Vein endothelial cell (primary cell): ENCODE results near the gene ARIH2.

DNA sequence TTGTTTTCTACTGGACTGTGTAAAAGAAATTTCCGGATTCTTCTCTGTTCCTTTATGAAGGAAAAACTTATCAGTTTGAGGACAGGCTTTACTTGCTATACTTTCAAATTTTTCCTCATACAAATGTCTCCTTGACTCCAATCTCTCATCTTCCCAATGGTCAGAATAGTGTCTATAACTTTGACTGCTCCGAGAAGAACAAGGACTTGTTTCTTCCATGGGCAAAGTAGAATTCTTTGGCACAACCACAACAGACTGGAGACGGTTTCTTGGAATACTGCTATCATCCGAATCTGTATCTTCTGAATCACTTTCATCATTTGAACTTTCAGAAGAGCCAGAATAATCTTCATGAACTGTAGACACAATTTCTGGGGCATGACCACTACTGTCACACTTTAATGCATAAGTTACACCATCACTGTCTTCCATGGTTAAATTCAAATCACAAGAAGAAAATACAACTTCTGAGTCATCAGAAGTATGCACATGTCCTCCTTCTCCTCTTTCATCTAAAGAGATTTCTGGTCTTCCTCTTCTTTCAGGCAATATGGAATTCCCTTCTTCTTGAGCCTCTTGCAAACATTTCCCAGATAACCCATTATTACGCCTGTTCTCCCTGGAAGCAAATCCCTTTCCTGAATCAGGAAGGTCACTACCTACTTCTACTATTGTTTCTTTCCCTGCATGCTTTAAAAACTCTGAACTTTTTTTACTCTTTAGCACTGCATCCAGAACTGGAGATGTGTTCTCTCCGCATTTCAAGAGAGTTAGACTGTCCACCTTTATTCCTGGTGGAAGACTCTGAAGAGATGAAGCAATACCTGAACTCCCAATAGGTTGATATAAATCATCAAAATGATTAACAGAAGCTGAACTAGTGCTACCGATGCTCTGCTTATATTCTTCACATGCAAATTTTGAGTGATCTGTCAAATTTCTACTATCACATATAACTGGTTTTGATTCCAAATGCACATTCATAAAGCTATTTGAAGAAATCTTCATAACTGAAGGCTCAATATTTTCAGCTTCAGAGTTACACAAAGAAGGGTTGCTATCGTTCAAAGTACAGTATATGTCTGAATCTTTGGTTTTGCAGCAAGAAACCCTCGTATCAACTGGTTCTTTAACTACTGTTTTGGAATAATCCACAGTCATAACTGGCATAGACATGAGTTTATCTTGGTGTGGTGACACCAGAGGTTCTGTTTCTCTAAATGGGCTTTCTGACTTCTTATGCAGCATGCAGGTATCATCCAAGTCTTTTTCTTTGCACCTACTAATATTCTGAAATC lies 42.3 kb downstream of the SETD2 start:
- CAGE, long polyA plus RNA: no peak

- CAGE, long polyA plus RNA: no peak
These were observed 39.8 kb downstream of the SETD2 start for GRCh38 chr3:47123874-47124663.

DNA sequence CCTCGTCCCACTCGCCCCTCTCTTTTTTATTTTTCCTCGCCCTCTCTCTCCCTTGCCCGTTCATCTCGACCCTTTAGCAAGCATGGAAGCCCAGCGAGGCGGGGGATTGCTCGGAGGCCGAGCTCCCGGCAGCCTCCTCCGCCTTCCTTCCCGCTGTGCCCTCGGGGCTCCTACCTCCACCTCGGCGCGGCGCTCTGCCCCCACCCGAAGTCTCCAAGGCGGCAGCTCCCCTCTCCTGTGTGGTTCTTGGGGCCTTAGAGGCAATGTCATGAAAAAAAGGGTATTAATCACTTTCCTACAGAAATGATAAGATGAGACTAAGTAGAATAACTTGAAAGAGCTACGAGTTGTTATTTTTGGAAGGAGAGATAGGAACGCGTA lies 703 bp upstream of the SETD2 start:
- CAGE, long polyA plus RNA: no peak

DNA sequence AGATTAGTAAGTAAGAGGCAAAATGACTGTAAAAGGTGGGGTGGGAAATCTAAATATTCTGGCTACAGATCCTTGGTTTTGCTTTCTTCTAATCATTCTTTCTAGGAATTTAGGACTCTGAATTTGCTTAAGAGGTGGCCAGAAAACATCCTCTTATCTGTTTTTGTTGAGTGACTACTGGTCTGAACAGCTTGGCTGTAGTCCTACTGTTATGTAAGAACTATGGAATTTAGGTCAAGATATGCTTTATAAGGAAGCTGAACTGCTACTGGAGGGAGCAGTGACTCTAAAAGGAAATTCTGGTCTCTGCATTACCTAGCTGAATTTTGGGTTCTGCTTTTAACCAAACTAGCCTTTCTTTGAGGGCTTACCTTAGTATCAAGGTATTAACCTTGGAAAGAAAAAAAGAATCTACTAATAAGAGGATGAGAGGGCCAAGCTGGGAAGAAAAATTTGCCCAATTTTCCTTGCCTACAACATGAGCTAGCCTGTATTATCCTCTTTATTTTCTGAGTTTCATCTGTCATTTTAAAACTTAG lies 33.6 kb upstream of the CSPG5 start:
- CAGE, long polyA plus RNA: no peak

- CAGE, long polyA plus RNA: no peak
These were observed 36.0 kb downstream of the SMARCC1 start for GRCh38 chr3:47745671-47746191.

GRCh38 chr3:47961729-47962076 lies 54.5 kb downstream of the MAP4 start:
- CAGE, long polyA plus RNA: no peak

DNA sequence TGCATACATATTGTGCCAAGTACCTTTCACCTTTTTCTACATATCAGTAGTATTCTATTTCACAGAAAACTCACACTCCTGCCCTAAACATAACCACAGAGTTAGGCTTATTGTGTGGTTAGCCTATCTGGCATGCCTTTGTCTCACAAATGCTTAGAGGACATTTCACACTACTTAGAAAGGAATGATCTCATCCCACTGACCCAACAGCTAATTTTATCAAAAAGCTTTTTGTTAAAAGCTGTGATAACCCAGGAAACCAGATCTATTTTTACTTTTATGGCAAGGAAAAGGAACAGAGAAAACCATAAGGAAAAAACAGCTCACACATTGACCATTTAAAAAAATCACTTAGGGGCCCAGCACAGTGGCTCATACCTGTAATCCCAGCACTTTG lies 17.8 kb upstream of the MAP4 start:
- CAGE, long polyA plus RNA: no peak

GRCh38 chr3:48269238-48269698 lies 28.4 kb downstream of the ZNF589 start:
- CAGE, long polyA plus RNA: no peak

DNA sequence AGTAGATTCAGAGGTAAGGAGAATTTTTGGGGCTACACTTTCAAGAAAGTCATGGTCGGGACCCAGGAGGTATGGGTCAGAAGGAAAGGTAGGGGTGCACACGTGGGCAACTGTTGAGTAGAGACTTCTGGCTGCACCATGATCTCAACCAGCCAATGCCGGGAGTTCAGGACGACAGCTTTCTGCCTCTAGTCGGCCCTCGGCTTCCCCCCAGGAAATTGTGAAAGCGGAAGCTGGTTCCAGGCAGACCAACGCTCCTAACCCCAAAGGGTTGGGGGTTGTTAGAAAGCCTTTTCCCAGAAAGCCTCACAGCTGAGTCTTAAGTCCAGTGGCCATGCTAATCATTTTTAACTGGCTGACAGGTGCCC lies 1.8 kb upstream of the SPINK8 start:
- CAGE, long polyA plus RNA: no peak

- CAGE, long polyA plus RNA: no peak
These were observed 11.9 kb downstream of the PLXNB1 start for GRCh38 chr3:48417655-48418784.

DNA sequence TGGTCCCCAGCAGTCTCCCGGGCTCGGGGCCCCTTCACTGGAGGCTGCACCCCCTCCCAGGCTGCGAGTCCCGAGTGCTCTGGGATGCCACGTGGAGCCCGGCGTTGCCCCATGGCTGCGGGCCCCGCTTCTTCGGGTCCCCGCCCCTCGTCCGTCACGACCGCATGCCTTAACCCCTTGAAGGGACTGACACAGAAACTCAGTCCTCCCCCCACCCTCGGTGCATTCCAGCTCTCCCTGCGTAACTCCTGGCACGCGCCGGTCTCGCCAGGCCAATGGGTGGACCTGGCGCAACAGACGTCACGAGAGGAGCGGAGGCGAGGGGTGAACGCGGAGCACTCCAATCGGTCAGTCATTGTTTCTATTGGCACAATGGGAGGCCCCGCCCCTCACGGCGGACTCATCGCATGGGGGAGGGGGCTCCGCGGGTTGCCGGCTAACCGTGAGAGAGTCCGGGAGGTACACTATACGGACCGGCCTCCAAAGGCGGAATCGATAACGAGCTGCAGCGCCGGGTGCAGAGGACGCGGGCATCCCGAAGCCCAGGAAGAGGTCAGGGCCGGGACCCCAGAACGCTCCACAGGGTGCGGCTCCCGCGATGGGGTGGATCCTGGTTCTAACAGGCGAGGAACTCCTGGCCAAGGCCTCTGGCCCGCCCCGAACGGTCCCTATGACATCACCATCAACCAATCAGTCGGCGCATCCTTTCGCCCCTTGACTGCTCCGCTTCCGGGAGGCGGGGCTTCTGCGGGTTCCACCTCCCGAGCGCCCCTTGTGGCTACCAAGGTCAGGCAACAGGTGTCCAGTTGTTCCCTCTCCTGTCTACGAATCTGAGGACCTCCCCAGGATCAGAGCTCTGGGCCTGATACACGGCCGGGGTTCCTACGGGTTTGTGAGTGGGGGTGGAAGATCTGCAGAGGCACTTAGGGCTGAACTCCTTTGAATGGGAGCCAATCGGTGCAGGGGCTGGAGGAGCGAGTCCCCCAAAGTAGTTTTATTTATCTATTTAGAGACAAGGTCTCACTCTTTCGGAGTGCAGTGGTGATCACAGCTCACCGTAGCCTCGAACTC lies 1.1 kb upstream of the CELSR3 start:
- CAGE, long polyA plus RNA: no peak

DNA sequence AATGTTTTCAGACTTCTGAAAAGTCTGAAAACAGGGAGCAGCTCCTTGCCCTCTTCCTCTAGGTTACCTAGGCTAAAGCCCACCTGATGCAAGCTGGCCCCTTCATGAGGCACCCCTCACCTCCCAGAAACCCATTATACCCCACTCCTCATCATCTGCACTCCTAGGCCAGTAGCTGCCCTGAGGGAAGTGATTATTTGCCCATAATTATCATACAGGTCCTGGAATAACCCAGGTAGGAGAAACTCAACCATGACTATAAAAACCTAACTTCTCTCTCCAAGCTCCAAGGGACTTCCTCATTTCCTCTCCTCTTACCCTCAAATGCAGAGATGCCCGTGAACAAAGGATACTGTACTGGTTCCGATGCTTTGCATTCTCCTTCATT lies 5.2 kb upstream of the NCKIPSD start:
- CAGE, long polyA plus RNA: no peak

- CAGE, long polyA plus RNA: no peak
These were observed 9.2 kb upstream of the IP6K2 start for GRCh38 chr3:48726323-48726615.

DNA sequence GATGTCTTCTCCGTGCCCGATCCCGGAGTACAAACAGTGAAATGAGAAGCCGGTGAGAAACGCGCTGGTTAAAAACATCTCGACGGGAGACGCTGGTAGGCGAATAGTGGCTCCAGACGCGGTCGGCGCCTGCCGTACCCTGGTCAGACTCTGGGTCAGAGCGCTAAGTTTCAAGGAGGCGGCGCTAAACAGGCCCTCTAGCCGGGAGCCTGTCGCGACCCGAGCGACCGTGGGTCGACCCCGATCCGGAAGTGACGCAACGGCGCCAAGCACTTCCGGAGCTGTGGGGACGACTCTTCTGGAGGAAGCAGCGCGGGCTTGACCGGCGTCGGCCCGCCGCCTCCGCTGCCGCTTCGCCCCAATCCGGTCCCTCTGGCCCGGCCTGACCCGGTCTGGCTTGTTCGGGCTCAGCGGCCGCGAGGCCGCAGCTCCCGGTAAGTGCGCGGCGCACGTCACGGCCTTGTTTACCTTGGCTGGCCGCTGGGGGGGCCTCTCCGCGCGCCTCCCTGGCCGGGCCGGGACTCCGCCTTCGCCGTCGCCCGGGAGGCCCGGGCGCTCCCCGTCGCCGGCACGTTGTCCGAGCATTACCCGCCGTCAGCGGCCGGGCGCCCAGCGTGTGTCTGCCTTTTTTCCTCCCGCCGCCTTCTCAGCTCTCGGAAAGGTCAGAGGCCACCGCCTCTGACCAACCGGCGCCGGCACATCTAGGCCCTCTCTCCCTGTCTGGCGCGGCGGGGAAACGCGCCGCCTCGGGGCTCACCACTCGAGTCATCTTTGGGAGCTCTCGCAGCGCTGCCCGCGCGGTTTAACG lies at the start of gene ARIH2:
Gene ARIH2 (plus strand): TSS at position 278 of the 808 bp plus-strand sequence.
- CAGE, long polyA plus RNA: no peak

GRCh38 chr3:48981077-48981479 lies 9.0 kb upstream of the P4HTM start:
- CAGE, long polyA plus RNA: no peak

GRCh38 chr3:48983297-48983676 lies 6.8 kb upstream of the P4HTM start:
- CAGE, long polyA plus RNA: no peak

GRCh38 chr3:49020143-49021154 lies 1.5 kb upstream of the NDUFAF3 start:
- CAGE, long polyA plus RNA: no peak

DNA sequence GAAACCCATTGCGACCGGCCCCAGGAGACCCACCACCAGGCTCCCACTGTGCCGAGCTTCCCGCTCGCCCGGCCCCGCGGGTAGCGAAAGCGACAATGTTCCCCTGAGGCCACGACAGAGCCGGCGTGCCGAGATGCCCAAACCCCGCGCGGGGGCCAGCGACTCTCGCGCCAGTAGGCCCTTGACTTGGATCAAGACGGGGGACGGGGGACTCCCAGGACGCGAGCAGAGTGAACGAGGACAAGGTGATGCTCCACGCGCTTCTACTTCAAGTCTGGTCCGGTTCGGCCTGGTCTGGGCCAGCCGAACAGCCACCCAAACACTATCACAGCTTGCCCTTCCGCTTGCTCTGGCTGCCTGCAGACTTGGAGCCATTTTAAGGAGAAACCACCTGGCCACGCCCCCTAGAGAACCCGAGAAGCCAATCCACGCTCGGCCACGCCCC lies 744 bp upstream of the NDUFAF3 start:
- CAGE, long polyA plus RNA: no peak

GRCh38 chr3:49092783-49093918 lies 720 bp downstream of the QRICH1 start:
- CAGE, long polyA plus RNA: no peak

- CAGE, long polyA plus RNA: no peak
These were observed 781 bp downstream of the CCDC71 start for GRCh38 chr3:49164941-49166158.